Type B pancreatic cell (in vitro differentiated cells): ENCODE results near the genes GNL3 and DCP1A.

- PRO-cap = no peak
Observed at GRCh38 chr3:52052610-52053518, 3.5 kb downstream of the DUSP7 start.

GRCh38 chr3:52198260-52198673 is 307 bp downstream of the ALAS1 start:
- PRO-cap = no peak

DNA sequence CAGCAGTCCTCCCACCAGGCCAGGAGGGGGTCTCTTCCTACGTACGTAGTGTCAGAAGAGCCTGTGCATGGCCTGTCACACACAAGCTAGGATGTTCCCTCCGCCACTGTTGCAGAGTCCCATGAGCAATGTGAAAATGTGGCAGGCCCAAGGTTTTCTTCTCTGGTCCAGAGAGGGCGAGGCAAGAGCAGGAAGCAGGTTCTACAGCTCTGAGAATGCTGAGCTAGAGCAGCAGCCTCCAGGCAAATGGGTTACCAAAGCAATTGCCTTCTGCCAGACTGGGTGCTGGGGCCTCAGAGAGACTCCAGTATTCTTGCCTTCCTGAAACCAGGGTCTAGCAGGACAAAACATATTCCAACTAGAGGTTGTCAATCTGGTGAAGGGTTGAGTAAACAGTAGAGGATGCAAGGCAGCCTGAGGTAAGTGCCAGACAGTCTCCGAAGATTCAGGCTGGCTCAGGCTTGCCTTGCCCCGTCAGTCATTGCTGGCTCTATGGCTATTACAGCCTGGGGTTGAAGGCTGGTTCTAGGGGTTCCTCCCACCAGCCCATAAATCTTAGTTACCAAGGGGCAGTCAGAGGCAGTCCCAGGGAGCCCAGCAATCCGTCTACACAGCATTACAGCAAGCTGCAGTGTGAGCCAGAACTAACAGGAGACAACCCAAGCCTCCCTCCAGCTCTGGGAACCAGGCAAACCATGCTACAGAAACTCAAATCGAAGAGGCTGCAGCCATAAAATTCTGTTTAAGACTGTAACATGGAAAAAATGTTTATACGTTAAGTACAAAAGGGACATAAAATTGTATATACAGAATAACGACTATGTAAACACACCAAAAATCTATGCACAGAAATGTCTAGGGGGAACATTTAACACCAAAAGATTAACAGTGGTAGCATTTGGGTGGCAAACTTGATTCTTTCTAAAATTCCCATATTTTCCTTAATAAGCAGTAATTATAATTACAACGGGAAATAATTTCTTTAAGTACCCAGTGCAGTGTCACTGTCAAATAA is 8.4 kb downstream of the PPM1M start:
- PRO-cap = no peak

- PRO-cap = no peak
Observed at GRCh38 chr3:52371926-52372447, 37.8 kb downstream of the BAP1 start.

DNA sequence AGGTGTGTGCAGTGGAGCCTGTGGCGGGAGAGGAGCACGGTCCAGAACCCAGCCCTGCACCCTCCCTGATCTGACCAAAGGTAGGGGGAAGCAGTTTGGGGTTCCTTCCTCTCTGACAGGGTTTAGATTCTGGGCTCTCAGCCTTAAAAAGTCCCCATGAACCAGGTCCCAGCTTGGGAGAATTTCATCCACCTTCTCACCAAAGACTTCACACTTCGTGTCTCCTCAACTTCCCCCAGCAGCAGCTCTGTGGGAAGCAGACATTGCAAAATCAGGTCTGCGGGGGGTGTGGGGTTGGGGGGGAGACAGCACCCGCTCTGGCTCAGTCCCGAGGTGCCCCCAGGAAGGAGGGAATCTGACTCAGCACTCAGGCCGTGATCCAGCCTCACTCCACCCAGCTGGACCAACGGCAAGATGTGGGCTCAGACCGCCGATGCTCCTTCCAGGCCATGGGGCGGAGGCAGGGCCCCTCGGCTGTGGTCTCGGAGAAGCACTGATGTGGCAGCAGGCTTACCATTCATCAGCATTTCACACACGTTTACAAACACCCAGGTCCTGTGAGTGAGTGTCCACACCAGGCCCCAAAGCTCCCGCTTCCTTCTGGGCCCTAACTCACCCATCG is 3.0 kb downstream of the STAB1 start:
- PRO-cap = no peak

GRCh38 chr3:52524378-52524849 is 9.2 kb downstream of the NT5DC2 start:
- PRO-cap = no peak

- PRO-cap = no peak
Observed at GRCh38 chr3:52545775-52546289, 9.4 kb downstream of the UQCC5 start.

GRCh38 chr3:52602047-52602784 is 65.8 kb downstream of the UQCC5 start:
- PRO-cap = no peak

- PRO-cap = no peak
Observed at GRCh38 chr3:52614358-52615145, 71.3 kb upstream of the GNL3 start.

- PRO-cap = bidirectional peak, plus-strand start at chr3:52685691, minus-strand start at chr3:52685541; bidirectional peak, plus-strand start at chr3:52686032, minus-strand start at chr3:52685882; bidirectional peak, plus-strand start at chr3:52686301, minus-strand start at chr3:52686180
Observed at GRCh38 chr3:52685344-52686581, at the start of gene GNL3. GNL3 (plus strand) TSS chr3:52686032.

GRCh38 chr3:52691164-52692257 is 5.7 kb downstream of the GNL3 start:
- PRO-cap = no peak

DNA sequence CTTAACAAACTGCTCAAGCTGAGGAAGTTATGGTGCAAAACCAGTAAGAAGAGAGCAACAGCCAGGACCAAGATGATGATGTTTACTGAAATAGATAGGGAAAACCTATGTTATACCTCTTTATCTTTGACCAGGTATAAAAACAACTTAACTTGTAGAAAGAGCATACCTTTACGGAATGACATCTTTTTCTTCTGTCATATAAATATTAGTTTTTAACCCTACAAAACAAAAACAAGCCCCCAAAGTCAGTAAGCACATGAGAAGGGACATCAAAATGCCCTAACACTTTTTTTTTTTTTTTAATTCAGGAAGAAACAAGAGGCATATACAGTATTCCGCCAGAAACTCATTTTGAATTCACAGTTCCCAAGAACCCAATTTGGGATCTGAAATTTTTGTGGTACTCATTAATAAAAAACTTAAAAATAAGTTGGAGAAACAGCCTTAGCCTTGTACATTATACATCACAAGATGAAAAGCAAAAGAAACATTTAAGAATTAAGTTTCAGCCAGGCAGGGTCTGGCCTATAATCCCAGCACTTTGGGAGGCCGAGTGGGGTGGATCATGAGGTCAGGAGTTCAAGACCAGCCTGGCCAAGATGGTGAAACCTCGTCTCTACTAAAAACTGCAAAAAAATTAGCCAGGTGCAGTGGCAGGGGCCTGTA is 5.2 kb downstream of the GLT8D1 start:
- PRO-cap = no peak

GRCh38 chr3:52707253-52708308 is 1.7 kb downstream of the SPCS1 start:
- PRO-cap = no peak

- PRO-cap = no peak
Observed at GRCh38 chr3:52751844-52752381, 18.8 kb downstream of the NEK4 start.

DNA sequence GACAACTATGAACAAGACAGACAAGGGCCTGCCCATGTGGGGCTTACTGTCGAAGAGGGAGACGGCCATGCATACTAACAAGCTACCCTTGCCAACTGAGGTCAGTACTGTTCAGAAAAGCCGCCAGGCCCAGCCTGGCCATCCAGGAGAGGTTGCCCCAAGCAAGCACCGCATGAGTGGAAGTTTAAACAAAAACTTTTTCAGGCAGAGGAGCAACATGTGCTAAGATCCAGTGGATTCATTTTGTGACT is 2.9 kb upstream of the NEK4 start:
- PRO-cap = no peak

- PRO-cap = no peak
Observed at GRCh38 chr3:52809434-52810526, 15.2 kb downstream of the ITIH3 start.

DNA sequence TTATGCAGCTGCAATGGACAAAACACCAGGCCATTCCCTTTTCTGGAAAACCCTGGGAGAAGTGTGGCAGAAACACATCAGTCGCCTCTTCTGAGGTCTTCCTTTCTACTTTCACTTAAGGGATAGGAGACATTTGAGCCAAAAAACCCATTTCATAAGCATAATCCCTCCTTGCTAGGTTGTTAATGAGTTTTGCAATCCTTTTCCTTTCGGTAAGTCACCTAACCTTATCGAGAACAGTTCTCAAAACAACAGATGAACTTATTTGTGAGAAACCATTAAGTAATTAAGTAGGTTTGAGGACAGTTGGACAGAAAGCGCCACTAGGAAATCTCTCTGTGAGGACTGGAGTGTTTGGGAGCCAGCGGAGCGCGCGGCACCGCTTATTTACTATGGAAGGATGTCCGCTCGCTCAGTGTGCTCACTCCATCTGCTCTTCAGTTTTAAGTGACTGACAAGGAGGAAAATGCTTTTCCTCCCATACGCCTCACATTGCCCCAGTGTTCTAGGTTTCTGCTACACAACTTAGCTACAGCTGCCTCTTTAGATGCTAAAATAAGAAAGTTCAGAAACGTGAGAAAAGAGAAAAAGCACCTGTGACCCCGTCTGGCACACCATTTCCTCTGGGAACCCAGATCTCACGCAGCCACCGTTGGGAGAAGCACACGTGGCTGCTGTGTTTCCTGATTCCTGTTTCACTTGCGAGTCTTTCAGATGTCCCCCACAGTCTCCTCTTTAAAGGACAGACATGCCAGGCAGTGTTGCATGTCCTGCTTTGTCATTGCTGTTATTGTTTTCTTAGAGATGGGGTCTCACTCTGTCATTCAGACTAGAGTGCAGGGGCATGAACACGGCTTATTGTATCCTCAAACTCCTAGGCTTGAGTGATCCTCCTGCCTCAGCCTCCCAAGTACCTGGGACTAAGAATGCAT is 11.6 kb upstream of the MUSTN1 start:
- PRO-cap = no peak

DNA sequence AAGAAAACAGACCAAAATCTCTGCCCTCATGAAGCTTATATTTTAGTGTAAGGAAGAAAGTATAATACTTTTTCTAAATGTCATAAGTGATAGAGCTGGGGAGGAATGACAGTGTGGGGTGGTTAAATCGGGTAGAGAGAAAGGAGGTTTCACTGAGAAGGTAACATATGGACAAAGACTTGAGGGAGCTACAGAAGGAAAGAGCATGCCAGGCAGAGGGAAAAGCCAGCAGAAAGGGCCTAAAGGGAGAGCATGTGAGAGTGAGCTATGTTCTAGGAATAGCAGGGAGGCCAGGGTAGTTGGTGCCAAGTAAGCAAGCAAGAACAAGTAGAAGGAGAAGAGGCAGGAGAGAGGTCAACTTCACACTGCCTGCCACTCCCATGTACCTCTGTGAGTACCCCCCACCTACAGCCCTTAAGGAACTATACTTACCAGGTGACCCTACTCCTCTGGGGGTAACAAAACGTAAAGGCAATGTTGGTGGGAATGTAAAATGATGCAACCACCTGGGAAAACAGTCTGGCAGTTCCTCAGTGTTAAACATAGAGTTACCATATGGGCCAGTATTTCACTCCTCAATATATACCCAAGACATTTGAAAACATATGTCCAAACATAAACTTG is 67.7 kb downstream of the SFMBT1 start:
- PRO-cap = no peak

GRCh38 chr3:53161873-53162152 is 804 bp downstream of the PRKCD start:
- PRO-cap = unidirectional peak, minus-strand start at chr3:53162069

DNA sequence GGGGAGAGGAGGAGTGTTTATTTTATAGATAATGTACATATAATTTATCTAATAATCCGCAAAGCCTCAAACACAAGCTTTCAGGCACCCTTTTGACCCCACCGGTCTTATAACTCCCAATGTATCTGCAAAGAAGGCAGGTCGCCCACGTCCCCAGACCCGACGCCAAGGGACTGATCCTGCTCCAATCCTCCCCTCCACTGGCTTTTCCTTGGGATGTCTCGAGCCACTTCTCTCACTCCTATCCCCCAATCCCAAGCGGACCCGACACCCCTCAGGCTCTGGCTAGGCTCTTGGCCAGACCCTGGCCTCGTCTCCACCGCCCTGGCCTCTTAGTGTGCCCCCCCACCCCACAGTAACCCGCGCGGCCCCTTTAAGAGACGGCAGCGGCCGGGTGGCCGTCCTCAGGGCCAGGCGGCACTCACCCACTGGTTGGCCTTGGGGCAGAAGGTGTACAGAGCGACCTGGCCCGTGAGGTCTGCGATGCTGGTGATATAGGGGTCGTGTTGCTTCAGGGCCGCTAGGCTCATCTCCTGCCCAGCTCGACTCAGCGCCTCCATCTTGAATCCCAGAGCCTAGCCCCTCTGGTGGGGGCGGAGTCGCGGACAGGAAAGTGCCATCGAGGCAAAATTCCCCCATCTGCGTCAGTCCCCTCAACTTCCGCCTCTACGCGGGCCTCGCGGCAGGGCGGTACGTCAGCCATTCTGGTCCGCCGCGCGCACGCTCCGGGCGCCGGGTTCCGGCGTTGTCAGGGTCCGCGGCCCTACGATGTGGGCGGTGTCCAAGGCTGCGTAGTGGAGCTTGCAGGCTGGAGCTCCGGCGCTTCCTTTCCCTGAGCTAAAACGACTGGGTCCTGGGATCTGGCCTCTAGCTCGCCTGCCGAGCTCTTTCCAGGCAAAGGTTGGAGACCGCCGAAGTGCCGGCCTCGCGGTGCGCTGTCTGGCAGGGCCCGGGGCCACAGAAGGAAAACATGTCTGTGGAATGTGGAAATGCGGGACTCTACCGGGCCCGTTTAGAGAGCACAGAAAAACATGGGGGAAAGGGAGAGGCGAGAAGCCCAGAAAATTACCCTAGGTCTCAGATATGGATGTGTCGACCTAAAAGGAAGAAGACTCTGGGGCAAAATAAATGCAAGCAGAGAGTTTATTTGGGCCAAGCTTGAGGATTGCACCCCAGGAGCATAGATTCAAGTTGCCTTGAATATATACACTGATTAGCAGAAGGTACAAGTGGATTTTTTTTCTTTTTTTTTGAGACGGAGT is at the start of gene DCP1A:
Gene DCP1A, minus strand, starts transcription at position 586 of the 1,262 bp plus-strand sequence.
- PRO-cap = unidirectional peak, minus-strand start at position 202 of the sequence; bidirectional peak, plus-strand start at position 840 of the sequence, minus-strand start at position 563 of the sequence